GM12878 (cell line): Measurements from ENCODE around the genes UCN, SNX17 and FOSL2.

- RAMPAGE, long total RNA, result no peak
- RRBS, 2 experiments, result no CpG with 5 or more reads among the region's 9 CpGs
CAGE:
- cytosol, long polyA minus RNA, result no peak
- cytosol, long polyA plus RNA, result no peak
- long polyA plus RNA, result no peak
- nucleolus, long total RNA, result no peak
- nucleus, long polyA plus RNA, result no peak
- nucleus, long total RNA, result no peak
Measured at GRCh38 chr2:27303010-27303360, 5.3 kb downstream of the UCN start.

GRCh38 chr2:27307976-27308762, at the start of gene UCN:
UCN (minus strand) TSS chr2:27308445.
- RAMPAGE, long total RNA, result no peak
- RRBS, 2 experiments, result 84 to 90% methylated on average over 11 to 21 of the region's 51 CpGs
CAGE:
- cytosol, long polyA minus RNA, result no peak
- cytosol, long polyA plus RNA, result no peak
- long polyA plus RNA, result no peak
- nucleolus, long total RNA, result no peak
- nucleus, long polyA plus RNA, result no peak
- nucleus, long total RNA, result no peak

DNA sequence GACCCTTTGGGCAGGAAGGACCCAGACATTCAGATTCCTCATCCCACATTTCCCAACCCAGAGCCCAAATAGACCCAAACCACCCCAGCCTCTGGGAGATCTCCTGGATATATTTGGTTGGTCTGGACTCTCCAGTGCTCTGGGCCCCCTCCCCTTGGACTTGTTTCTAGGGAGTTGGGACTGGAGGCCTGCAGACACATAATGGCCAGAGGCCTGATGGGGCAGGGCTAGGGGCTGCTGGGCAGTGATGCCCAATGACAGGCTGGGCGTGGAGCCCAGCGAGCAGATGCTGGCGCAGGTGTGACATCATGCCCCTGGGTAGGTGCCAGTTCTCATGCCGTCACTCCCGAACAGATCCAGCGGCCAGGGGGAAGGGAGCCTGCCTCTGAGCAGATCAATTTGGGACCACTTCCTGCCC, 6.3 kb downstream of the MPV17 start:
- RAMPAGE, long total RNA, result no peak
- RRBS, 2 experiments, result no CpG with 5 or more reads among the region's 6 CpGs
CAGE:
- cytosol, long polyA minus RNA, result no peak
- cytosol, long polyA plus RNA, result no peak
- long polyA plus RNA, result no peak
- nucleolus, long total RNA, result no peak
- nucleus, long polyA plus RNA, result no peak
- nucleus, long total RNA, result no peak

DNA sequence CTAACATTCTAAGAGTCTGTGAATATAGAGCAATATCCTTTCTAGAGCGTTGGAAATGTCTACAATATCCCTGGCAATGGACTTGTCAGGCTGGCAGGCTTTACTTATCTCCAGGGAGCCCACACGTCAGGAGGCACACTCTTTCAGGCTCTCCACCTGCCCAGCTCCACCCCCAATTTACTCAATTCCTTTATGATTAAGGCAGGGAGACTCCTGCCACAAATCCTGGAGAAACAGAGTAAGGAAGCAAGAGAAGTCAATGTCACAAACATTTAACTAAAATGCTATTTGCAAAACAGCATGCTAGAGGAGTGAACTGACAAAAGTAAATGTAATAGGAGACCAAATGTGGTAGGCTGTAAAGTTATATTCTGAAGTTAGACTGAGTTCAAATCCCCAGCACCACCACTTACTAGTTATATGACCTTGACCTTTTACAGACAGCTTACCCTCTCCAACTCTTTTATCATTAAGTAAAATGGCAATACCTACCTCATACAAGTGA, 1.1 kb upstream of the MPV17 start:
- RAMPAGE, long total RNA, result no peak
- RRBS, 2 experiments, result no CpG with 5 or more reads among the region's 2 CpGs
CAGE:
- cytosol, long polyA minus RNA, result no peak
- cytosol, long polyA plus RNA, result no peak
- long polyA plus RNA, result no peak
- nucleolus, long total RNA, result no peak
- nucleus, long polyA plus RNA, result no peak
- nucleus, long total RNA, result no peak

DNA sequence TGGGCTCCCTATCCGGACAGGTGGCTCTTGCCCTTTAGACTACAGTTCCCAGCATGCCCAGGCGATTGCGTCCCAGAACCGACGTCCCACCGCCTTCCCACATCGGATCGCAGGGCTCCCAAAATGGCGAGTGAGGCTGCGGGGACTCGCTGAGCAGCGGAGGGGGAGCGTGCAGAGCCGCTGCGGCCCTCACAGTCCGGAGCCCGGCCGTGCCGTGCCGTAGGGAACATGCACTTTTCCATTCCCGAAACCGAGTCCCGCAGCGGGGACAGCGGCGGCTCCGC, at the start of gene SNX17:
Gene SNX17 (plus strand): TSS at position 101 of the 284 bp plus-strand sequence.
- RAMPAGE, long total RNA, result start-site peak on the plus strand centred at position 104 of the sequence, 22 bp wide, 175 and 514 reads in 2 replicates
- RRBS, 2 experiments, result 0% methylated on average over 8 of the region's 27 CpGs; no CpG with 5 or more reads in 1 of the 2 experiments
CAGE:
- cytosol, long polyA minus RNA, result start-site peak on the plus strand centred at position 120 of the sequence, 20 bp wide, 580 reads
- cytosol, long polyA plus RNA, result start-site peak on the plus strand centred at position 117 of the sequence, 27 bp wide, 1,754 and 1,698 reads in 2 replicates
- long polyA plus RNA, result start-site peak on the plus strand centred at position 107 of the sequence, 17 bp wide, 1,044 and 1,730 reads in 2 replicates
- nucleolus, long total RNA, result start-site peak on the plus strand centred at position 114 of the sequence, 8 bp wide, 197 reads
- nucleus, long polyA plus RNA, result start-site peak on the plus strand centred at position 114 of the sequence, 31 bp wide, 1,338 and 1,466 reads in 2 replicates
- nucleus, long total RNA, result no peak

DNA sequence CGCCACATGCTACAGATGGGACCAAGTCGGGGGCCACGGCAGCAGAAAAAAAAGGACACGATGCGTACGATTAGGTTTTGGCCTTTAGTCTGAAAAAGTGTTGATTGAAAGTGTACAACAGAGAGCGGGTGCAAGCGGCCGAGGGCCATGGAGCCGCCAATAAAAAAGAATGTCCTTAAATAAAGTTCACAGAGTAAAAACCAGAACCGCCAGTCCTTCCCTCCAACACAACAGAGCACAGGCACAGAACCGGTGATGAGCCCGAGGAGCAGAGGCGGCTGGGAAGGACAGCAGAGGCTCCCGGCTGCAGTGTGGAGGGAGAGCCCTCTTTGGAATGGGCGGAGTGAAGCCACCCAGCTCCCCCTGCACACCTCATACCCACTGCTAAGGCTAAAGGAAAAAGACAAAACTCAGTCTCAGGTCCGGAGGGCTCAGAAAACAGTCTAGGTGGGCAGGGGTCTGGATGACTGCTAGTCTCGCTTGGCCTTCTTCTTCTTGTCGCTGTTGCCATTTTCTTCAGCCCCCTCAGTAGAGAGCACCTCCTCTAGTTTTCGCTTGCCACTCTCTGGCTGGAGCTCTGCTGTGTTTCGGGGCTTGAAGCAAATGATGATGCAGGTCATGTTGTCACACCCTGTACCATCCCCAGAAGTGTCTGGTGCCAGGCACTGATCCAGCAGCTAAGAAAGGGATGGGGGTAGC, 744 bp upstream of the ZNF513 start:
- RAMPAGE, long total RNA, result no peak
- RRBS, 2 experiments, result 96 to 98% methylated on average over 4 of the region's 21 CpGs
CAGE:
- cytosol, long polyA minus RNA, result no peak
- cytosol, long polyA plus RNA, result no peak
- long polyA plus RNA, result no peak
- nucleolus, long total RNA, result no peak
- nucleus, long polyA plus RNA, result no peak
- nucleus, long total RNA, result no peak

- RAMPAGE, long total RNA, result no peak
- RRBS, 2 experiments, result no CpG with 5 or more reads among the region's 26 CpGs
CAGE:
- cytosol, long polyA minus RNA, result no peak
- cytosol, long polyA plus RNA, result no peak
- long polyA plus RNA, result no peak
- nucleolus, long total RNA, result no peak
- nucleus, long polyA plus RNA, result no peak
- nucleus, long total RNA, result no peak
Measured at GRCh38 chr2:27393001-27393434, 12.5 kb upstream of the ZNF513 start.

- RAMPAGE, long total RNA, result no peak
- RRBS, 2 experiments, result no CpG with 5 or more reads among the region's 10 CpGs
CAGE:
- cytosol, long polyA minus RNA, result no peak
- cytosol, long polyA plus RNA, result no peak
- long polyA plus RNA, result no peak
- nucleolus, long total RNA, result no peak
- nucleus, long polyA plus RNA, result no peak
- nucleus, long total RNA, result no peak
Measured at GRCh38 chr2:27668612-27669421, 5.1 kb downstream of the SLC4A1AP start.

DNA sequence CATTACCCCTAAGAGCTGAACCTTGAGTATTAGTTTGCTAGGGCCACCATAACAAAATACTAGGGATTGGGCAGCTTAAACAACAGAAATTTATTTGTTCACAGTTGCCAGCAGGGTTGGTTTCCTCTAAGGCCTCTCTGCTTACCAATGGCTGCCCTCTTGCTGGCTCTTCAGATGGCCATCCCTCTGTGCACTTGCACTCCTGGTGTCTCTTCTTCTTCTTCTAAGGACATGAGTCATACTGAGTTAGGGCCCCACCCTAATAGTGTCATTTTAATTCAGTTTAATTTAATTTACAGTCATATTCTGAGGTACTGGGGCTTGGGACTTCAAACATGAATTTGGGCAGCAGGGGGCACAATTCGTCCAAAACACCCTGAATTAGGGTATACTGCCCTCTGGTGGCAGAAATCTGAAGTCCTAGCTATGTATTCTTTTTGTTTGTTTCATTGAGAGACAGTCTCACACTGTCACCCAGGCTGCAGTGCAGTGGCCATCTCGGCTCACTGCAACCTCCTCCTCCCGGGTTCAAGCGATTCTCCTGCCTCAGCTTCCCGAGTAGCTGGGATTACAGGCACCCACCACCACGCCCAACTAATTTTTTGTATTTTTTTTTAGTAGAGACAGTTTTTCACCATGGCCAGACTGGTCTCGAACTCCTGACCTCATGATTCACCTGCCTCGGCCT, 19.8 kb downstream of the SLC4A1AP start:
- RAMPAGE, long total RNA, result no peak
- RRBS, 2 experiments, result no CpG with 5 or more reads among the region's 8 CpGs
CAGE:
- cytosol, long polyA minus RNA, result no peak
- cytosol, long polyA plus RNA, result no peak
- long polyA plus RNA, result no peak
- nucleolus, long total RNA, result no peak
- nucleus, long polyA plus RNA, result no peak
- nucleus, long total RNA, result no peak

DNA sequence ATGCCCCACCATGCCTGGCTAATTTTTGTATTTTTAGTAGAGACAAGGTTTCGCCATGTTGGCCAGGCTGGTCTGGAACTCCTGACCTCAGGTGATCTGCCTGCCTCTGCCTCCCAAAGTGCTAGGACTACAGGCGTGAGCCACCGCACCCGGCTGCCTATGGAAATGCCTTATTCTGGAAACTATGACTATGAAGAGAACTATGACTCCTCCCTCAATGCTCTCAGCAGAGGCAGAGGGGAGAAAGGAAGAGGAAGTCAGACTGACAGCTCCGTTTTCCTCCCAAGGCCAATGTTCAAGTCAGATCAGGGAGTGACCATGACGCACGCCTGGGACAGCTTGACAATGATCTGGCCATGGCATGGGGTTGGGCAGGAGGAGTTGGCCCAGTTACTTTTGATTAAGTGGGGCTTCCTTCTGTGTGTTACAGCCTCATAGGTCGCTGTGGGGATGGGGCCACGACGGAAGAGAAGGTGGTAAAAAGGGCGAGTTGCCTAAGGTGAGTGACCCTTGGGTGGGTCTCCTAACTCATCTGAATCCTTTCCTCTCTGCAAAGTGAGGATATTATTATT, 44.2 kb upstream of the MRPL33 start:
- RAMPAGE, long total RNA, result no peak
- RRBS, 2 experiments, result no CpG with 5 or more reads among the region's 11 CpGs
CAGE:
- cytosol, long polyA minus RNA, result no peak
- cytosol, long polyA plus RNA, result no peak
- long polyA plus RNA, result no peak
- nucleolus, long total RNA, result no peak
- nucleus, long polyA plus RNA, result no peak
- nucleus, long total RNA, result no peak

- RAMPAGE, long total RNA, result no peak
- RRBS, 2 experiments, result 6% methylated on average over 24 of the region's 53 CpGs
CAGE:
- cytosol, long polyA minus RNA, result no peak
- cytosol, long polyA plus RNA, result no peak
- long polyA plus RNA, result no peak
- nucleolus, long total RNA, result no peak
- nucleus, long polyA plus RNA, result no peak
- nucleus, long total RNA, result no peak
Measured at GRCh38 chr2:27734990-27735984, 36.2 kb upstream of the MRPL33 start.

GRCh38 chr2:27747713-27748448, 23.6 kb upstream of the MRPL33 start:
- RAMPAGE, long total RNA, result no peak
- RRBS, 2 experiments, result 75% methylated on average over 1 of the region's 8 CpGs; no CpG with 5 or more reads in 1 of the 2 experiments
CAGE:
- cytosol, long polyA minus RNA, result no peak
- cytosol, long polyA plus RNA, result no peak
- long polyA plus RNA, result no peak
- nucleolus, long total RNA, result no peak
- nucleus, long polyA plus RNA, result no peak
- nucleus, long total RNA, result no peak

DNA sequence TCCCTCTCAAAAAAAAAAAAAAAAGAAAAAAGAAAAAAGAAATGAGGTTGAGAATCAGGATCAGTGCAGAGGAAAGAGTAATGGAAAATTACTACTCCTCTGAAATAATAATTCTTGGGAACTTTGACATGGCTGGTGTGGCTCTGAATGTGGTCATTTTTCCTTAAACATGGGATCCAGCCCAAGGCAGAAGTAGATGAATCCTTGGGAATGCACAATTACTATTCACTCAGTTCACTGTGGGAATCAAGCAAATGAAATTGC, 8.8 kb upstream of the MRPL33 start:
- RAMPAGE, long total RNA, result no peak
CAGE:
- cytosol, long polyA minus RNA, result no peak
- cytosol, long polyA plus RNA, result no peak
- long polyA plus RNA, result no peak
- nucleolus, long total RNA, result no peak
- nucleus, long polyA plus RNA, result no peak
- nucleus, long total RNA, result no peak

DNA sequence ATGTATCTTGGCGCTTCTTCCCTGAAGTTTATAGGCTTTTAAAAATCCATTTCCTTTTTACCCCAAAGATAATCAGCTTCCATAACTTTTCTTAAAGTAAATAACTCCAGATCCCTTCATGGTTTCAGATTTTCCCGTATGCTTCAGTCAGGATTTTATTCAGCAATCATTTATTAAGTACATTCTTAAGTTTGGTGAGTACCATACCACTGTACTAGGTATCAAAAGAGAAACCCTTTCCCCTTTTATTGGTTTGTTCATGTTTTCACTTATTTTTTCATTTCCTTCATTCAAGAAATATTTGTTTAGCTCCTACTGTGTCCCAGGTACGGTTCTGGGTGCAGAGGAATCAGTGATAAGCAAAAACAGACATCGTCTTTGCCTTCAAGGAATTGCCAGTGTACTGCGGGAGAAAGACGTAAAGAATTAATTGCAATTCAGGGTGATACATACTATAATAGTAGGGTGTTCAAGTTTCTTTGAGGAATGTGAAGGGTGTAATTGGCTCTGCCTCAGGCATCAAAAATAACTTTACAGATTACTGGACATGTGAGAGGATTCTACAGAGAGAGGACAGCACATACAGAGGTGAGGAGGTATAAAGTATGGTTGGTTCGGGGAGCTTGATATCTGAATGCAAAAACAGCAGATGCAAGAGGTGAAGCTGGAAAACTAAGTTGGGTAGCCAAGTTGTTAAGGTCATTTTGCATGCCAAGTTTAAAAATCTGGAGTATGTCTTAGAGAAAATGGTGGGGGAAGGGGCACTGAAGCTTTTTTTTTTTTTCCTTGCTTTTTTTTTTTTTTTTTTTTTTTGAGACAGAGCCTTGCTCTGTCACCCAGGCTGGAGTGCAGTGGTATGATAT, 227.7 kb upstream of the FOSL2 start:
- RAMPAGE, long total RNA, result no peak
- RRBS, 2 experiments, result no CpG with 5 or more reads among the region's 7 CpGs
CAGE:
- cytosol, long polyA minus RNA, result no peak
- cytosol, long polyA plus RNA, result no peak
- long polyA plus RNA, result no peak
- nucleolus, long total RNA, result no peak
- nucleus, long polyA plus RNA, result no peak
- nucleus, long total RNA, result no peak

- RAMPAGE, long total RNA, result no peak
- RRBS, 2 experiments, result no CpG with 5 or more reads among the region's 7 CpGs
CAGE:
- cytosol, long polyA minus RNA, result no peak
- cytosol, long polyA plus RNA, result no peak
- long polyA plus RNA, result no peak
- nucleolus, long total RNA, result no peak
- nucleus, long polyA plus RNA, result no peak
- nucleus, long total RNA, result no peak
Measured at GRCh38 chr2:28185138-28185622, 207.5 kb upstream of the FOSL2 start.

DNA sequence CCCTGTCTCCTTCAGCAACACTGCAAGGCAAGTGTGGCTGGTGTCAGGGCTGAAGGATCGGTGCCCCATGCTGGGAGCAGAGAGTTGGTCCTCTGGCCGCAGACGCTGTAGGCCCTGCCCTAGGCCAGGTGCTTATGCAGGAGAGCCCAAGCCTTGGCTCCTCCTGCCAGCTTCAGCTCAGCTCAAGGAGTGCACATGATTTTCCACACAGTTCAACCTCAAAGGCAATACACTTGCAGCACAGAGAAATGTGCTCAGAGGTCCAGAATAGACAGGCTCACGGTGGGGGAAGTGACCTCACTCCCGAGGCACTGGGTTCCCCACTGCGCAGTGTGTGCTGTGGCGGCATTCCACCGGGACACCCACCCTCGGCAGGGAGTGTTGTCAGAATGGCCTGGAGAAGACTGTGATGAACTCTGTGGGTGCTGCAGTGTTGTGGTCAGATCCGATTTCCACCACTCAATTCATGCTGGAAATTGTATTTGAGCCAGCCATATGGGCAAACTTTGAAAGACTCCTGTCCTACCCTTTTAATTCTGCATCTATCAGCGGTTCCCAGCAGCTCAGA, 73.0 kb upstream of the FOSL2 start:
- RAMPAGE, long total RNA, result no peak
- RRBS, 2 experiments, result no CpG with 5 or more reads among the region's 11 CpGs
CAGE:
- cytosol, long polyA minus RNA, result no peak
- cytosol, long polyA plus RNA, result no peak
- long polyA plus RNA, result no peak
- nucleolus, long total RNA, result no peak
- nucleus, long polyA plus RNA, result no peak
- nucleus, long total RNA, result no peak

- RAMPAGE, long total RNA, result no peak
- RRBS, 2 experiments, result no CpG with 5 or more reads among the region's 17 CpGs
CAGE:
- cytosol, long polyA minus RNA, result no peak
- cytosol, long polyA plus RNA, result no peak
- long polyA plus RNA, result no peak
- nucleolus, long total RNA, result no peak
- nucleus, long polyA plus RNA, result no peak
- nucleus, long total RNA, result no peak
Measured at GRCh38 chr2:28380867-28381860, 11.5 kb upstream of the FOSL2 start.

DNA sequence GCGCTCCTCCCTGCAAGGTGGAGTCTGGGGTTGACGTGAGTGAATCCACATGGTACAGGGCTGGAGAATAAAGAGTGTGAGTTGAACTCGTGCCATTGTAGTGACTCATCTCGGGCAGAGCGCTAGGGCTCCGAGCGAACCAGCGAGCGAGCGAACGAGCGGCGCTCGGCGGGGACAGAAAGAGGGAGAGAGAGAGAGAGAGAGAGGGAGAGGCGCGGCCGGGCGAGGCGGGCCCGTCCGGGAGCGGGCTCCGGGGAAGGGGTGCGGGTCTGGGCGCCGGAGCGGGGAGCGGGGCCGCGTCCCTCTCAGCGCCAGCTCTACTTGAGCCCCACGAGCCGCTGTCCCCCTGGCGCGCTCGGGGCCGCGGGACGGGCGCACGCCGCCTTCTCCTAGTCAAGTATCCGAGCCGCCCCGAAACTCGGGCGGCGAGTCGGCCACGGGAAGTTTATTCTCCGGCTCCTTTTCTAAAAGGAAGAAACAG, at the start of gene FOSL2:
Gene FOSL2 (plus strand): TSS at position 98 of the 481 bp plus-strand sequence.
- RAMPAGE, long total RNA, result no peak
- RRBS, 2 experiments, result no CpG with 5 or more reads among the region's 52 CpGs
CAGE:
- cytosol, long polyA minus RNA, result no peak
- cytosol, long polyA plus RNA, result start-site peak on the plus strand centred at position 59 of the sequence, 79 bp wide, 8 and 9 reads in 2 replicates
- long polyA plus RNA, result no peak
- nucleolus, long total RNA, result no peak
- nucleus, long polyA plus RNA, result no peak
- nucleus, long total RNA, result no peak

- RAMPAGE, long total RNA, result no peak
- RRBS, 2 experiments, result 0 to 49% methylated on average over 2 to 3 of the region's 16 CpGs
CAGE:
- cytosol, long polyA minus RNA, result no peak
- cytosol, long polyA plus RNA, result no peak
- long polyA plus RNA, result no peak
- nucleolus, long total RNA, result no peak
- nucleus, long polyA plus RNA, result no peak
- nucleus, long total RNA, result no peak
Measured at GRCh38 chr2:28394445-28394890, 1.8 kb downstream of the FOSL2 start.

- RAMPAGE, long total RNA, result no peak
- RRBS, 2 experiments, result no CpG with 5 or more reads among the region's 3 CpGs
CAGE:
- cytosol, long polyA minus RNA, result no peak
- cytosol, long polyA plus RNA, result no peak
- long polyA plus RNA, result no peak
- nucleolus, long total RNA, result no peak
- nucleus, long polyA plus RNA, result no peak
- nucleus, long total RNA, result no peak
Measured at GRCh38 chr2:28394891-28395166, 2.2 kb downstream of the FOSL2 start.